Temporal lobe (tissue), 2 donors: ENCODE measurements around the genes BCAT1 and IRAG2.

DNA sequence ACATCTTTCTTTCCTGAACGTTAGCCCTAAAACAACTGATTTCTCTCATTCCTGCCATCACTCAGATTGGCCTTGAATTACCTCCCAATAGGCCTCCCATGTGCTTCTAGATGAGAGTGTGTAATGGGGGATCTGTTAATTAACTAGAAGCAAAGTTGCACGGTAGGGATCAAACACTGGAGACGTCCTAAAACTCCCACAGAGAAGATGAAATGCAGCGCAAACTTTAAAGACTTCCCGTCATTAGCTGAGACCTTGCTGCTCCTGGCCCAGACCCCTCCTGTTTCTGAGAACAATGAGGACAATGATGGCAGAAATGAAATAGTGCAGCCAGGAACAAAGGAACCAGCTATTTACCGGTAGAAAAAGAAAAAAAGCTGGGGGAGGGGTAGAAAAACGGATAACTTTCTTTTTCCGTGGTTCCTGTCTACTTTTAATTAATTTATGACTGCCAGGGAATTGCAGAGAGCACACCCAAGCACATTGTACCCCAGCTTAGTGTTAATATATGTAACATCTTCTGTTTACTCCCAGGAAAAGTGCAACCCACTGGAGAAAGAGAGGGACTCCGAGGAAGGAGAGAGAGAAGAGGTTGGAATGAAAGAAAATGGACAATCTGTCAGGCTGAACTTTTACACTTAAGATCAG is 280.7 kb upstream of the SOX5 start:
- RAMPAGE, long total RNA, result no peak

GRCh38 chr12:24584004-24584431 is 364.9 kb downstream of the BCAT1 start:
- RAMPAGE, long total RNA, result no peak

GRCh38 chr12:24742403-24742877 is 206.5 kb downstream of the BCAT1 start:
- RAMPAGE, long total RNA, result no peak

DNA sequence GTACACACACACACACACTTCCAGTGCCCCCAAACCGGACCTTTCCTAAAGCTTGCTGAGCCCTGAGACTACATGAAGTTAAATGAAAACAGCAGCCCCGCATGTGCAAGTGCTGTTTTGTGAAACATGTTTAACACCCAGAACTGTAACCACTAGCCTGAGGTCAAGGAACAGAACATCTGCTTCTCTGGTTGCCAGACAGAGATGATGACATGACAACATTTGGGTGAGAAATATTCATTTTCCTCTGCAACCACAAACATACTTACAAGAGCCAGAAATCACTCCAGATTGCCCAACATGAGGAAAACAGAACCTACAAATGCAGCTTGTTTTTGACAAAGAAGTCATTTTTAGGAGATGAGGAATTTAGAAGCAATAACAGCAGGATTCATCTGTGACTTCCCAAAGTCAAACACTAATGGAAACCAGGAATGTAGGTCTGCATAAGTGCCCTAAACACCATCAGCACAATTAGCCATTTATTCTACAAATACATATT is 110.3 kb downstream of the BCAT1 start:
- RAMPAGE, long total RNA, result no peak

DNA sequence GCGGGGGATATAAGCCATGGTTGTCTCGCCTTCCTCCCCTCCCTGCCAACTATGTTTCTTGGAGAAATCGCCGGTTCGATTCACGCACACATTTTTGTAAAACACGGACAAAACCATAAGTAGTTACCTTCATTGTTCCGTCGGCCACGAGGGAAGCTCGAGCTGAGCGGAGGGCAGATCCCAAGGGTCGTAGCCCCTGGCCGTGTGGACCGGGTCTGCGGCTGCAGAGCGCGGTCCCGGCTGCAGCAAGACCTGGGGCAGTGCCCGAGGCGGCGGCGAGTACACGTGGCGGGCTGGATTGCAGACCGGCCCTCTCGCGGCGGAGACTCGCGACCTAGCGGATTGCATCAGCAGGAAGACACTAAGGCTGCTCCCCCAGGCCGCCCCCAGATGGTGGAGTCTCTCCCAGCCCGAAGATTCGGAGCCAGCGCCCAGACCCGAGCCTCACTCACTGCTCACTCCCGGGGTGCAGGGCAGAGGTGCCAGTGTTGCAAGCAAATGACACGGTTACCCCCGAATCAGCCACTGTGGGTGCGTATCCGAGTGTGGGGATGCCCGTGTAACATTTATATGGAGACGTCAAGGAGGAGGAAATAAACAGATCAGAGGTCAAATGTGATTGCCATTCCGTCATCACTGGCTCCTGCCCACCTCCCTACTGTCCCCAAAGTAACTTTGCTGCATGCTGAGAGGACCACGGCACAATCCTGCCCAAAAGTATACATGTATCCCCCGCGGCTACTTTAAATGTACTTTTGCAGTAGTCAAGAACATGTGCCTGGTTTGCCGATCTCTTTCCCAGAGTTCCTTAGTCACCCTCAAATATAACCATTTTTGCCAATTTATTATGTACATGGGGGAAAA is at the start of gene BCAT1:
Gene BCAT1 (minus strand): TSS at position 302 of the 864 bp plus-strand sequence.
- RAMPAGE, long total RNA, result no peak

GRCh38 chr12:25052161-25053281 is at the start of gene IRAG2:
IRAG2 (plus strand) TSS chr12:25052706.
- RAMPAGE, long total RNA, result no peak

- RAMPAGE, long total RNA, result no peak
Observed at GRCh38 chr12:26231230-26231804, 35.9 kb downstream of the SSPN start.

- RAMPAGE, long total RNA, result no peak
Observed at GRCh38 chr12:26287474-26287884, 92.1 kb downstream of the SSPN start.

DNA sequence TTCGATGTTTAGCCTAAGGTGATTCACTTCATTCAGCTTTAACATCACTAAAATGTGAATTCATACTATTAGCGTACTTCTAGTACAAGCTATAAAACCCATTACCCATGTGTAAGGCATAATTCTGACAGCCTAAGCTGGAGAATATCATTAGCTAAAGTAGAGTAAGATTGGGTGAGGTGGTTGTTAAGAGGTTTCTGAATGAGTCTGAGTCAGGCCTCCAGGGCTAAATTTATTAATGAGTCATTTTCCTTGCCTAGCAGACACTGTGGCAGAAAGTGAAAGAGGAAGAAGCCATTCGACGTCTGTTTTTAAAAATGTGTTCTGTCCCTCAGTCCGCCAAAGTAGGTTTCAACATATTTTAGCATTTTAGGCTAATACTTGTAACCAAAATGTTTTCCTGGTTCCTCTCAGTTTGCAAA is 103.6 kb downstream of the SSPN start:
- RAMPAGE, long total RNA, result no peak

DNA sequence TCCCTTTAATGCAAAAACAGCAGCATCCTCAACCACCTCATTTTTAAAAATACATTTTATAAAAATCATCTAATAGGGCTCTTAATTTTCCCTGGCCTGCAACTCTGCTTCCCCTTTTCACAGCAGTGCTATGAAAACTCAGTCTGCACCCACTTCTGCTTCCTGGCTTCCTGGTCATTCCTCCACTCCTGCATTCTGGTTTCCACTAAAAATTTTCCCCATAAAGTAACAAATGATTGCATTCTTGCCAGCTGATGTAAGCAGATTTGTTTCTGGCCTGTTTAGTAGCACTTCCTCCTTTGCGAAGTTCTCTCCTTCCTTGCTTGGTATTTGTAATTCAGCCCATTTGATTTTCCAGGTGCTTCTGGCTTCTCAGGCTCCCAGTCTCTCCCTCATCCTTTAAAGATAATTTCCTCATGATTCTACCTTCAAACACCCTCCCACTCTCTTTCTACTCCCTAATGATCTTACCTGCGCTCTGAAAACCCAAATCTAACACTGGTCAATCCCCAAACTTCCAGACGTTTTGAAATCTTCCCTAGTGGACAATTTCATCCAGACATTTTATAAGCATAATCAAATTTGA is 127.8 kb downstream of the ITPR2 start:
- RAMPAGE, long total RNA, result no peak

- RAMPAGE, long total RNA, result no peak
Observed at GRCh38 chr12:26830513-26831858, 2.0 kb downstream of the ITPR2 start.

GRCh38 chr12:26937139-26937495 is 664 bp downstream of the INTS13 start:
- RAMPAGE, long total RNA, result no peak

- RAMPAGE, long total RNA, result no peak
Observed at GRCh38 chr12:26960378-26960934, 22.2 kb downstream of the FGFR1OP2 start.

DNA sequence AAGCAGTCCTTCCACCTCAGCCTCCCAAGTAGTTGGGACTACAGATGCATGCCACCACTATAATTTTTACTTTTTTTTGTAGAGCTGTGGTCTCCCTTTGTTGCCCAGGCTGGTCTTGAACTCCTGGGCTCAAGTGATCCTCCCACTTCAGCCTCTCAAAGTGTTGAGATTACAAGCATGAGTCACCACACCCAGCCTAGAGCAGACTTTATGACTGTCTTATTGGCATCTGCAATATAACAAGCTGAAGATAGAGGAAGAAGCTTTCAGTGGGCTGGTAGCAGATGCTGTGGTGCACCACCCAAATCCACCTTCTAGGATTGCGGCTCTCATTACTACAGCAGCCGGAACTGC is 7.7 kb upstream of the STK38L start:
- RAMPAGE, long total RNA, result no peak

- RAMPAGE, long total RNA, result no peak
Observed at GRCh38 chr12:27334166-27334781, 1.6 kb downstream of the BMAL2 start.

DNA sequence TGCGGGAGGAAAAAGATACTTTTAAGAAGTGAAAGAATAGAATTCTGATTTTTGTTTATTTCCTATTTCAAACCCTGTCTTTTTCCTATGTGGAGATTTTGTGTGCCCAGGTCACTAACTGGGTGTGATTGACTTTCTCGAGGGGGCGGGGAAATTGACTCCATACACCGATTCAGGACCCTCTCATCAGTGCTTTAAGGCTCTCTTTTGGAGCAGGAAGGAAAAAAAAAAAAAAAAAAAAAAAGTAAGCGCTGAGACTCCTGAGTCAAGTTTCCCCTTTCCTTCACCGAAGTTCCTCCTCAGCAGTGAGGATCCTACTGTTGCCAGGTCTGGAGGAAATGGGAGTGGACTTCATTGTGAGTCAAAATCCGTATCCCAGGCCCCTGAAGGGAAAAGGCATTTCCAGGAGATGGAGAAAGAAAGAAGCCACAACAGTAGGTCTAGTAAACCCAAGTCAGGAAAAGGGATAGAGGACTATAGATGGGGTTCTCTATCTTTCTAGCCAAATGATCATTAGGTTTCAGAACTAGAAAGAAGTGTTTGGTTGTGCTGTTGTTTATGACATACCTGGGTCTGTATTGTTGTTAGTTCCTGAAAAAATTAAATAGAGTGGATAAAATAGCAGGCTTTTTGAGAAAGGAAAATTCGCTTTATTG is 1.4 kb downstream of the PPFIBP1 start:
- RAMPAGE, long total RNA, result no peak

DNA sequence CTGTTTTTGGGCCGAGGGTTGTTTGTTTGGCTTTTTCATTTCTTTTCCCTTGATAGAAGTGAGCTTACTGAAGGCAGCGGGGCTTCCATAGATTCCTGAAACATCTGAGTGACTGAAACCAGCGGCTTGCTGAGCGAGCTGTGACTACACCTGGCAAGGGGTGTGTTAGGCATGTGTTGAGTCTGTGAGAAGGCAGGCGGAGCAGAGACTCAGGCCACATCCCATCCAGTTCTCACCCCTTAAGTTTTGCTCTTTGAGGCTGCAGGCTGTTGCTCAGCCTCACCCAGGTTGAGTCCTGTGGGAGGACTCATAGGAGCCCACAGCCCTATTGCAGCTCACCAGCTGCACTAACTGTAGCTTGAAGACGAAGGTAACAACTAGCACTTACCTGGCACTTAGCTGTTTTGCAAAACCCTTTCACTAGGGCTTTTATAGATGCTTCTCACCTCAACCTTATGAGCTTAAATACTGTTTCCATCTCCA is 17.3 kb downstream of the PPFIBP1 start:
- RAMPAGE, long total RNA, result no peak

DNA sequence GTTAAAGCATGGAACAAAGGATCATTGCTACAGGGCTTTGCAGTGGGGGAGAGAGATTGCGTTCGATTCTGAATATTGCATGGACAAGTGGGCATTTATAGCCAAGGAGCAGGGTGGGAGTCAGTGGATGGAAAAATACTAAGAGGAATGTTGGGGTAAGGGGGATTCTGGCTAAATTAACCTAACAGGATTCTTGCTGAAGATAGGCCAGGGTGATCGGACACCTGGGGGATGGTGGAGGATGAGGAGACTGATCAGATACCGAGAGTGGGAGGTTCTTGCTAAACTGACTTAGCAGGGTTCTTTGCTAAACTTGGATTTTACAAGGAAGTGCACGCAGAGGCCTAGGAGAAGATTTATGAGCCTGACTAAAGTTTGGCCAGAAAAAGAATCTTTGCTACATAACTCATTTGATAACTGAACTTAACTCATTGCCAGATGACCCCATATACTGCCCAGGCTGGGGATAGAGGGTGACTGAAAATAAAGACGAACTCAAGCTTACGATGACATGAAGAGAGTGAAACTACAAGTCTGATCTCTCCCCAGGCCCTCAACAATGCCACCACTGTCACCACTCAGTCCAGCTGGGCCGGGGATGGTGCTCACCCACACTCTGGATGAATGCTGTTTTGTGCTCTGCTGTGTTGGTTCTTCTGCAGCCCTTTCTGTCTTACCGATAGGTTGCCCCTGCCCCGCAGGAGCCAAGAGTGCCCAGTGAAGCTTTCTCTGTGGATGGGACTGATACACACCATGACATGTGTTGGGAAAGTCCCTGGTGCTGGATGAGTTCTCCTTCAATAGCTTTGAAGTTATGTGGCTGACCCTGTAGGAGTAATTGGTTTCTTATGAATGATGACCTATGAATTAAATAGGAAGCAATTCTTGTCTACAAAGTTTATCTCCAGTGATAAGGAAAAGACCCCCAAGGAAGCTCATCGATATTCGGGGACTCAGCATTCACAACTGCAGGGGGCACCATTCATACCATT is 29.0 kb downstream of the PPFIBP1 start:
- RAMPAGE, long total RNA, result no peak

DNA sequence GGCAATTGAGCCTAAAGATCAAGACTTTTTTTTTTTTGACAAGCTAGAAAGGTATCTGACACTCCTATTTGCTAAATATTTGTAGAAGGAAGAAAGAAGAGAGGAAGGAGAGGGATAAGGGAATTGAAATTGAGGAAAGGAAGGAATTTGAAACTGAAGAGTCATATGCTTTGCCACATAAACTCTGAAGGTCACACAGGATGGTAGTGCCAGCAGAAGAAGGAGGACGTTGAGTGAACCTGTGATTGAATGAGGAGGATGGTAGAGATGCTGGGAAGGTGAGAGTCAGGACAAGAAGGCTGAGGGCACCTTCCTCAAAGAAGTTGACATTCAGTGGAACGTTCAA is 67.0 kb downstream of the PPFIBP1 start:
- RAMPAGE, long total RNA, result no peak

DNA sequence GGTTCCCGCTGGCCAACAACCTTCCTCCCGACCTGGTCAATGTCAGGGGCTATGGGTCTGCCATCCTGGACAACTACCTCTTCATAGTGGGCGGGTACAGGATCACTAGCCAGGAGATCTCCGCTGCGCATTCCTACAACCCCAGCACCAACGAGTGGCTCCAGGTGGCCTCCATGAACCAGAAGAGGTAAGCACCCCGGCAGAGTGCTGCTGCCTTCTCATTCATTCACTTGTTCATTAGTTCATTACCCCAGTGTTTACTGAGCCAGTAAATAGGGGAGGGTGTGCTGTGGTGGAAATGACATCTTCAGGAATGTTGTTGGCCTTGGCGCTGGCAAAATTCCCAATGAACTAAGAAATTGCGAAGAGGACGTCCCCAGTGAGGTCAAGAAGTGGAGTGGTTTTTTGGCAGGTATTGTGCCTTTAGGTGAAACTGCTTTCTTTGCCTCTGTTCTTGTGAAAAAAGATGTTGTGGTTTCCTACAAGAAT is 1.0 kb upstream of the MANSC4 start:
- RAMPAGE, long total RNA, result no peak